ENCODE measurements around the genes SCN1A, SCN9A and NOSTRIN.

GRCh38 chr2:166127793-166128129 is at the start of gene SCN1A:
Gene SCN1A (minus strand): TSS chr2:166128020.
- RRBS, result no CpG with 5 or more reads among the region's 5 CpGs

DNA sequence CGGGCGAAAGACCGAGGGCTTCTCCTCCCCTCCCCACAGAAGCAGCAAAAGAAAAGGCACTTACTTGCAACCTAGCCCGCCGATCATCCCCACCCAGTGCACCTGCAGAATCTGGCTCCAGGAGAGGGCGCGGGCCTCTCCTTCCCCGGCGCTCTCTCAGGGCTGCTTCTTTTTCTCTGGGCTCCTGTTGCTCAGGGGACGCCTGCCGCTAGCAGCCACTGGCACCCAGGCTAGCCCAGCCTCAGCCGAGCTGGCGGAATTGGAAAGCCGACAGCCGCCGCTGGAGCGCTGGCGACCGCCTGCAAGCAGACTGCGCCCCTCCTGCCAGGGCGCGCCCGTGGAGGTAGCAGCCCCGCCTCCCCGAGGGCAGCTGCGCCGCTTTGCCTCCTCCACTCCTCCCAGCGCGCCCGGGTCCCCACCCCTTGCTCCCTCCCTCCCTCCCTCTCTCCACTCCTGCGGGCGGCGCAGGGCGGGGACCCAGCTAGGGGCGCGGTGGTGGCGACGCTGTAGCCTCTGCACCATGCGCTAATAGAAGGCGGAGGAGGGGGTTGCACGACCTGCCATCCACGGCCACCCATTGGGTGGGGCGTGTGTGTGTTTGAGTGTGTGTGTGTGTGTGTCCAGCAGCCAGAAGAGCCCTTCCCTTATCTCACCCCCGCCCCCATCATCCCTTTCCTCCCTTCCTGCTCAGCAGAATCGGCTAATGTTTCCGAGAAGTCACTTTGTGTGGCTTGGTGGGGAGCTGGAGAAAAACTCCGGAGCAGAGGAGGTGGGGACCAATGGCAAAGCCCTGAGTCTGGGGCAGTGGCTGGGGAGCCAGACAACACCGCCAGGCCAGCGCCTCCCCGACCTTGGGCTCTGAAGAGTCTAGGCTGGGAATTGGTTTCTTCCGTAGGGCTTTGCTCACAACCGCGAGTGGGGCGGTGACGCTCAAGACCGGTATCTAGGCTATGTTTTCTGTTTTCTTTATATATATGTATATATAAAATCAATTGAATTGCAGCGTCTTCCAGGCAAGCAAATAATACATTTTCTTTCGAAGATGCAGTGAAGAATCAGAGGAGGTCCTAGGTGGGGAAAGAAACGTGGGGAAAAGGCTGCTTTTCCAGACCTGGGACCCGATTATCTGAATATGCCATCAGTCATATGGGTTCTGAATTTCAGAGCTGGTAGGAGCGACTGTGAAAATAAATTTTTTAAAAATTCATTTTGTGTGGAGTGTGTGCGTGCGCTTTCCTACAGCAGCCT is at the start of gene SCN9A:
Gene SCN9A, minus strand, starts transcription at position 312 of the 1,248 bp plus-strand sequence.
- RRBS, result no CpG with 5 or more reads among the region's 63 CpGs

DNA sequence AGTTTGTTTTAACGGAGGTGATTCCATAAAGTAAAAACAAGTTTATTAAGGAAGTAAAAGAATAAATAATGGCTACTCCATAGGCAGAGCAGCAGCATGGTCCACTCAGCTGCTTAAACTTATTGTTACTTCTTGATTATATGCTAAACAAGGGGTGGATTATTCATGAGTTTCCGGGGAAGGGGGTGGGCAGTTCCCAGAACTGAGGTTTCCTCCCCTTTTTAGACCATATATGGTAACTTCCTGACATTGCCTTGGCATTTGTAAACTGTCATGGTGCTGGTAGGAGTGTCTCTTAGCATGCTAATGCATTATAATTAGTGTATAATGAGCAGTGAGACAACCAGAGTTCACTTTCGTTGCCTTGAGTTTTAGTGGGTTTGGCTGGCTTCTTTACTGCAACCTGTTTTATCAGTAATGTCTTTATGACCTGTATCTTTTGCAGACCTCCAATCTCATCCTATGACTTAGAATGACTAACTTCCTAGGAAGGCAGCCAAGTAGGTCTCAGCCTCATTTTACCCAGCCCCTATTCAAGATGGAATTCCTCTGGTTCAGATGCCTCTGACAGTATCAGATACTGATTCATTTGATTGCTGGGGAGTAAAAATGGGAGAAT is 42.7 kb downstream of the B3GALT1 start:
- RRBS, result no CpG with 5 or more reads among the region's 3 CpGs

GRCh38 chr2:168430023-168430489 is 26.0 kb upstream of the CERS6 start:
- RRBS, result no CpG with 5 or more reads among the region's 5 CpGs

DNA sequence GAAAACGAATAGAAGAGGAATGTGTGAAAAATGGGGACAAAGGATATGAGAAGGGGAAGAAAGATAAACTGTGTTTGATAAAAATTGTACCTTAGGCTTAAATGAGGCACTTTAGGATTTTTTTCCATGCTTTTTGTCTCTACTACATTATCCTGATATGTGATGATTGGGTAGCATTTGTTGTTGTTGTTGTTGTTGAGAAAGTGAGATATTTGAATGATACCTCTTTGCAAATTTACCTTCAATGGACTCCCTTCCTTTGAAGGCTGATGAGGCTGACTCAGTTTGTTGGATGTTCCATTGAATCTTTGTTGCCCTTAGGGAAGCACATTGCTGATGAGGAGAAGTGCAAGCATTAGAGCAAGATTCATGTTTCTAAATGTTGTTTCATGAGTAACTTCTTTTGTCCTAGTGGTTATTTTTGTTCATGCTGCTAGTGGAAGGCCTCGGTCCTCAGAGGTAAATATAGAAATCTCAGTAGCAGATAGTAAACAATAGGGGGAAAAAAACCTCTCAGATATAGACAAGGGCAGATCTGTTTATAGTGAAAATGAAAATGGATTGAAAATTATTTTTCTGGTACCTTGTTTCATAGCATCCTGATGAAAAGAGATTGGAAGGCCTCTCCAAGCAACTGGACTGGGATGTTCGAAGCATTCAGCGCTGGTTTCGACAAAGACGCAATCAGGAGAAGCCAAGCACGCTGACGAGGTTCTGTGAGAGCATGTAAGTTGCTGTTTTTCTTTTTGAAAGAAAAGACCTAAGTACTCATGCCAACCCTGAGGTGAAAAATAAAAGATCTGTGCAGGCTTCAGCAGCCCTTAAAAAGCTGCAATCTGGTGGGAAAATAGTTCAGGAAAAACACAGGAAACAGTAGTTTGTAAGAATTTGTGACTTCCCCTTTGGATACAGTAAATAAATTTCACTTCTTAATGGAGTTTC is 104.8 kb downstream of the CERS6 start:
- RRBS, result no CpG with 5 or more reads among the region's 8 CpGs

DNA sequence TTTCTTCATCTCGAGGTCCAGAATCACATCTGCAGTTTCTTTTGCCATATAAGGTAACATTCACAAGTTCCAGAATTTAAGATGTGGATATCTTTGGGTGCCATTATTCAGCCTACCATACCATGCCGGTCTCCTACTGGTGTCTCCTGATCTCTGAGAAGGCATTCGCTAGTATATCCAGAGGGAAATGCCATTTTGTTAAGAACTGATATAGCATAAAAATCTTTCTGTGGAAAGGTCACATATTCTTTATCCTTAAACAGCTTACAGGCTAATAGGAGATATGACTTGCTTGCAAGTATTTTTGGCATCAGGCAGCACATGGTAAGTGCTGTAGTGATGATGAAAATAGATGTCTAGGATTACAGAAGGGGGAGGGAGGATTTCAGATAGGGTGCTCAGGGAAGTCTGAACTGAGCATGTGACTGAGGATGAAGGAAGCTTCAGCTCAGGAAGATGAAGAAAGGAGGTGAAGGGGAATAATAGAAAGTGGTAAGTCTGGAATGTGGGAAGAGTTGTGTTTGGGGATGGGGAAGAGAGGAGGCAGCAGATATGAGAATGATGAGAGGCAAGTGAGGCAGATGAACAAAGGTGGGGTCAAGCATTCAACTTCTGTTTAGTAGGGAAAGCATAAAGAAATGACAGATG is 158.5 kb upstream of the NOSTRIN start:
- RRBS, result no CpG with 5 or more reads among the region's 3 CpGs

DNA sequence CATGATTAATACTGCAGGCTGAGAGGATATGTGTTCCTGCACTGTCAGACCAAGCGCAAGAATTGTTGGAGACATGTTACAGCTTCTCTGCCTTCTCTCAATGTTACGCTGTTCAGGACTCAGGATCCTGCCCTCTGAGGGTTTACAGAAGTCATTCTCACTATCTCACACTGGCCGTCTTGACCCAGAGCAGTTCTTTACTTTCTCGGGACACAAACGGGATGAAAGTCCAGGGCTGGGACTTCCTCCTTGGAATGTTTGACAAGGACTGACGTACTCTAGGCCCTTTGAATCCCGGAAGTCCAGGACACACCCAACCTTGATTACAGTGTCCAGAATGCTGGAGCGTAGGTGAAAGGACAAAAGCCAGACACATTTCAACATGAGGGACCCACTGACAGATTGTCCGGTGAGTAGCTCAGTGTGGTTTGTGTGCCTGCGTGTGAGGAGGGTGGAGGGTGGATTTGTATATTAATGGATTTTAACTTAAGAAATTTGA is at the start of gene NOSTRIN:
Gene NOSTRIN, plus strand, starts transcription at position 373 of the 499 bp plus-strand sequence.
- RRBS, result no CpG with 5 or more reads among the region's 10 CpGs

GRCh38 chr2:169478394-169478858 is 868 bp upstream of the BBS5 start:
- RRBS, result no CpG with 5 or more reads among the region's 5 CpGs

DNA sequence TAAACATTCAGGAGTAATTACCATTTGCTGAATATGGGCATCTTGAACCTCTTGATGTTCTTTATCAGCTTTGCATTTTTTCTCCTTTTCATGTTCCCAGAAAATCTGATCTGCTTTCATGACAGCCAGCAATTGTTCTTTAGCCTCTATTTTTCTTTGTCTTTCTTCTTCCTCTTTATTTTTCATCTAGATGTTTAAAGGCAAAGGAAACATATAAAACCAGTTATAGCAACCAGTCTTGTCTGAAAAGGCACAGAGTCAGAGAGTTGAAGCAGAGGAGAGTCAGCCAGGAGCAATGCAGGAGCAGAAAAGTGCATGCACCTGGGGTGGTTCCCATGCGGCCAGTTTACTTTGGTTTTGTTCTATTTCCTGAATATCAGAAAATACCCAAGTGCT is 45.0 kb downstream of the CFAP210 start:
- RRBS, result no CpG with 5 or more reads among the region's 1 CpG

DNA sequence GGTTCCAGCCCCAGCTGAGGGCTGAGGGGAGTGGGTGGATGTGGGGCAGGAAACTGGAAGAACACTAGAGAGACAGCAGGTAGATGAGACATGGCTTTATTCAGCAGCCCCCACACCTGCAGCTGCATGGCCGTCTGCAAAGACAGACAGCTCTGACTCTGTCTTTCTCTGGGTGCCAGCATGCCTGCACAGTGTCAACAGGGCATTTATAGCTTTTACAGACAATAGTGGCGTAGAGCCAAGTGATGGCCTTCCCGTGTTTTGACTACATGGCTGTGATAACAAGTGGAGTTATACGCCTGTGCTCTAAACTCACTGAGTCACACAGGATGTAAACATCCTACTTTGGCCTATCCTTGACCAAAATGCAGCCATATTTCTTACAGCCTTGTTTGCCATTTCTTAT is 16.4 kb upstream of the KLHL23 start:
- RRBS, result no CpG with 5 or more reads among the region's 4 CpGs

DNA sequence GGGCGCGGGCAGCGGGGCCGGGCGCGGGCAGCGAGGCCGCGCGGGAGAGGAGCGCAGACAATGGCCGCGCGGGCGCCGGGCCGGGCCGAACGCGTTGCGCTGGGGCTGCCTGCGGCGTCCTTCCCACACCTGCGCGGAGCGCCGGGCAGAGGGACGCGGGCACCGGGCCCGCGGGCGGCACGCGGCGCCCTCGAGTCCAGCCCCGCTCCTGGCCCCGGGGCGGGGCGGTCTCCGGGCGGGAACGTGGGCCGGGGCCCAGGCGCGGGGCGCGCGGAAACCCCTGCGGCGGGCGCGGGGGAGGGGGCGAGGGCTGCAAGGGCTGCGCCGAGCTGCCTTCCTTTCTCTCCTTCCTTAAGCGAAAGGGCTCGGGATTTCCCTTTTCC is 522 bp downstream of the KLHL23 start:
- RRBS, result 2% methylated on average over 34 of the region's 59 CpGs

DNA sequence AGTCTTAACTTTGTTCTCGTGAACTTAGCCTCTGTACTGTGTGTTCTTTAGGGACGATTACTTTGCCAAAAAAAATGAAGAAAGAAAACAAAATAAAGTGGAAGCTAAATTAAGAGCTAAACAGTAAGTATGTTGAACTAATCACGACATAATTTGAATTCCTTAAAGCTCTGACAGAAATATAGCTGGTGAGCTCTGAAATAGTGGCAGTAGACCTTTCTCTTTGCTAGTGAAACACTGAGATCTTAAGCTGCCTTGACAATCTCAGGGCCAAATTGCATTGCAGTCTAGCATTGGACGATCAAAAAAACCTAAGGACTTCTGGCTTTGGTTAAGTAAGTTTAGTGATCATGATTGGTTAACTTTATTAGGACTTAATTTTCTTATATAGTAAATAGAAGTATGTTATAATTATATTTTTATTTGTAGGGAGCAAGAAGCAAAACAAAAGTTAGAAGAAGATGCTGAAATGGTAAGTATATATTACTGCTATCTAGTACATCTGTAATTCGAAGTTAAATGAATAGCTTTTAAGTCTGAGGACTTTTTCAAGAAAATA is 9.8 kb downstream of the SSB start:
- RRBS, result no CpG with 5 or more reads among the region's 5 CpGs

- RRBS, result no CpG with 5 or more reads among the region's 11 CpGs
Observed at GRCh38 chr2:169828322-169828974, 1.2 kb downstream of the UBR3 start.

GRCh38 chr2:169842278-169842593 is 15.0 kb downstream of the UBR3 start:
- RRBS, result no CpG with 5 or more reads among the region's 6 CpGs

GRCh38 chr2:170084482-170085672 is 93.1 kb upstream of the MYO3B start:
- RRBS, result no CpG with 5 or more reads among the region's 4 CpGs

- RRBS, result 2% methylated on average over 51 of the region's 97 CpGs
Observed at GRCh38 chr2:170770614-170771816, 837 bp downstream of the ERICH2 start.

DNA sequence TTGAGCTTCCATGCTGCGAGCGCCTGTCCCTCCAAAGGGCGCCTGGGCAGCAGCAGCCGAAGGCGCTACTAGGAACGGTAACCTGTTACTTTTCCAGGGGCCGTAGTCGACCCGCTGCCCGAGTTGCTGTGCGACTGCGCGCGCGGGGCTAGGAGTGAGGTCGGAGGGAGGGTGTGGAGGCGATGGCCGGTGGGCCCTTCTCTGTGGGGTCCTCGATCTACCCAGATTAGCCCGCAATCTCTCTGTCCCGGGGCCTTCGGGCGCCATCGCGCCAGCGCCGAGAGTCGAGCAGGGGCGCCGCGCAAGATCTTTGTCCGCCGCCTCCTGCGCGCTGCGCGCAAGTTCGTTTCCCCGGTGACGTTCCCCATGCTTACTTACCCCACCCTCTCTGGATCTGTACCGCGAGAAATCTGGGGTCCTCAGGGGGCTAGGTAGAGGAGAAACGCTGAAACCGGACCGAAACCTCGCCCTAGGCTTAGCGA is 694 bp downstream of the GAD1 start:
- RRBS, result 7% methylated on average over 8 of the region's 47 CpGs

Data from amniotic epithelial cell (primary cell).